Islet of Langerhans (tissue), 1 donor: ENCODE data around the genes ZBTB49 and CRMP1.

GRCh38 chr4:4267676-4268336, 19.8 kb upstream of the TMEM128 start:
- RRBS: no CpG with 5 or more reads among the region's 6 CpGs

DNA sequence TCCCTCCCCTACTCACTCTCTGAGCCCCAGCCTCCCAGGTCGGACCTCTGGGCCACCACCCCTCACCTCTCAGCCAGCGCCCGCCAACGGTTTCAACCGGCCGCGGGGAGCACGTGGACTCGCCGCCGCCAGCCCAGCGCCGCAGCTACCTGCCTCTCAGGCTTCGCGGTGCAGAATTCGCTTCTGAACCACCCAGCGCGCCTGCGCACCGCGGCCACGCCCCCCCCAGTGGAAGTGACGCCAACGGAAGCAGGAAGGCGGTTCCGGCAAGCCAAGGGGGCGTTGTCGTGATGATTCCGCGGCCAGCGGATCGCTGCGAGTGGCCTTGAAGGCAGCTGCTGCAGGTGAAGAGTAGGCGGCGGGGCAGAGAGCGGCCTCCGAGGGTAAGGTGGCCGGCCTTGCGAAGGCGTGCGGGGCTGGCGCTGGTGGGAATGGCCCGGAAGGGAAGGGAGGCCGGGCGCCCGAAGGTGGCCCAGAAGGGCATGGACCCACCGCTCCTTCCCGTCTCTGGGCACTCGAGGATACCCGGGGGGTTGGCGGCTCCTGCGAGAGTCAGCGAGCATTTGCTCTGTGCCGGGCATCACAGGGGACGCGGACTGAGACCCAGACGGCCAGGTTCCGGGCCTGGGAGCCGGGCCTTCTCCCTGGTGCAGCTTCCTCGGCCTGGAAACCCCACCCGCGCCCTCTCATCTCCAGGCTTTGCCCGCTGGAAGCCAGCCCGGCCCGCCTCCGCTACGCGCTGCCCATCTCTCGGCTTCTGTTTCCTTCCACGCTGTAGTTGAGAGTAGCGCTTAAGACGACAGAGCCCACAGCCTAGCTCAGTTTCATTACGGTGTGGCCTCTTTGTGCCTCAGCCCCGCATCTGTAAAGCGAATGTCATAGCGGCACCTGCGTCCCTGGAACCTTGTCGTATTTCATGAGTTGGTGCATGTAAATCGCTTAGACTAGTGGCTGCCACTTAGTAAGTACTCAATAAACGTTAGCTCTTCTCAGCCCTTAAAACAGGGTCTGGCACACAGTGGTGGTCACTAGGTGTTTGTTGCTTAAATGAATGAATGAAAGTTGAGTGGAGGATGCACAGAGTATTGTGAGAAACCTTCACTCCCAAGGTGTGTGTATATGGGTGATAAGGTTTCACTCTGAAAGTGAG, at the start of gene ZBTB49:
Gene ZBTB49, plus strand, starts transcription at position 282 of the 1,150 bp plus-strand sequence.
- RRBS: 4% methylated on average over 25 of the region's 80 CpGs

- RRBS: 54% methylated on average over 2 of the region's 11 CpGs
These were observed 1.6 kb downstream of the NSG1 start for GRCh38 chr4:4388420-4388961.

DNA sequence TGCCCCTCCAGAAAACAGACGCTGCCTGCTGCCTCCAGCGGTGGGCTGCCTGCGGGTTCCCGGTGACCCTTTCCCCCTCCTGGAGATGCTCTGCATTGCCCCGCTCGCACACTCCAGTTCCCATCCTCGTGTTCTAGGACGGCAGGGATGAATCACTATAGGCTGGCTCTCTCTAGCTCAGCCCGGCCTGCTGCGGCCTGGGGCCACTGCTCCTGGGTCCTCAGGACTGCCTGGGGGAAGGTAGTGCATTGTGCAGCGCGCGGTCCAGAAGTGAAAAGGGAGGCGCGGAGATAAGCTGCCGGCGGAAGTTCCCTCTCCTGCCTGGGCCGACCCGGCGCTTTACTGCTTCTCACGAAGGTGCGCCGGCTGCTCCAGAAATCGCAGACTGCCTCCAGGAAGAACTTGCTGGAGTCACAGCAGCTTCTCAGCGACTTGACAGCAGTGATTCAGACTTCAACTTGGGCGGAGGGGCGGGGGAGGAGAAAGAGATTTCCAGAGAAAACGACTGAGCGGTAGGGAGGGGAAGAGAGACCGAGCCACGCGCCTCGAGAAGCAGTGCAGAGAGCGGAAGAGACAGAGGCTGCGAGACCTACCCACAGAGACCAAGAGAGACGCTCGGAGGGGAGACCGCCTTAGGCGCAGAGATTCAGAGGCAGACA, 6.7 kb upstream of the MSX1 start:
- RRBS: no CpG with 5 or more reads among the region's 39 CpGs

DNA sequence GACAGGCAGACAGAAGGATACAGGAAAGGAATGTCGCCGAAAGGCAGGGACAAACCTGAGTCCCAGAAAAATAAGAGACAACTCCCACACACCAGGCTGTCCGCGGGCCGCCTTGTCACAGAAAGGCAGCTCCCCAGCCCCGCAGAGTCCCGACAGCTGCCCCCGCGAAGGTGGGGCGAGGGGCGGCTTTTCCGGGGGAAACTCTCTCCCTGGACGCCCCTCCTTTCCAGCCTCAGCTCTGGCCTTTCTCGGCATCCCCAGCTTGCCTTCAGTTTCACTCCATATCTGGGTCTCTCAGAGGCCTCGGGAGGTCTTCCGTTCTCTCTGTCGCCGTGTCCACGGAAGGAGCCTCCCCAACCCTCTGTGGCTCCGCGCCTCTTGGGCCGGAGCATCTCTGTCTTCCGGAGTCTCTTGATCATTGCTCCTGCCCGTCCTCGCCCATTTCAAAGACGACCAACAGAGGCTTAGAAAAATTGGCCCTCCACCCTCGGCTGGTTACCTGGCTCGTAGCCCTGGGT, 6.1 kb upstream of the MSX1 start:
- RRBS: no CpG with 5 or more reads among the region's 28 CpGs

- RRBS: no CpG with 5 or more reads among the region's 7 CpGs
These were observed 5.7 kb upstream of the MSX1 start for GRCh38 chr4:4853808-4854028.

GRCh38 chr4:4861134-4861546, 1.7 kb downstream of the MSX1 start:
- RRBS: 15% methylated on average over 11 of the region's 23 CpGs

DNA sequence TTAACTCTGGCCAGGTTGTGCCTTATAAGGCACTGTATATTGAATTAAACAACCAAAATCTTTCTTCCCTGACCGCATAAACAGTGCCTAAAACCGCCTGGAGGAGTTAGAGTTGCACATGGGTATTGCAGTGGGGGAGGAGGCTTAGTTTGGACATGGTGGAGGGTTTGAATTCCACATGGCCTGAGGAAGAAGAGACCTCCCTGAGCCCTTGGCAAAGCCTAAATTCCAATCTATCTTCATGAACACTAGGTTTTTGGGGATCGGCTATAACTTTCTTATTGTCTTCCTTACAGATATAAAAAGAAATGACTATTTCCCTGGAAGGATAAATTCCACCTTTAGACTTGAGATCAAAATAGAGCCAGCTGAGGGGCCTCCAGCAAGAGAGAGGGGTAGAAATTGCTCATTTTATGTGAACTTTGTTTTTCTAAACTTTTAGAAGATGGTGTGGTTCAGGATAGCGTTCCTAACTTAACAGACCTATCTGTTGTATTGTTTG, 289.6 kb downstream of the EVC2 start:
- RRBS: no CpG with 5 or more reads among the region's 4 CpGs

GRCh38 chr4:5811444-5812535, 81.1 kb downstream of the CRMP1 start:
- RRBS: 100% methylated on average over 1 of the region's 11 CpGs

DNA sequence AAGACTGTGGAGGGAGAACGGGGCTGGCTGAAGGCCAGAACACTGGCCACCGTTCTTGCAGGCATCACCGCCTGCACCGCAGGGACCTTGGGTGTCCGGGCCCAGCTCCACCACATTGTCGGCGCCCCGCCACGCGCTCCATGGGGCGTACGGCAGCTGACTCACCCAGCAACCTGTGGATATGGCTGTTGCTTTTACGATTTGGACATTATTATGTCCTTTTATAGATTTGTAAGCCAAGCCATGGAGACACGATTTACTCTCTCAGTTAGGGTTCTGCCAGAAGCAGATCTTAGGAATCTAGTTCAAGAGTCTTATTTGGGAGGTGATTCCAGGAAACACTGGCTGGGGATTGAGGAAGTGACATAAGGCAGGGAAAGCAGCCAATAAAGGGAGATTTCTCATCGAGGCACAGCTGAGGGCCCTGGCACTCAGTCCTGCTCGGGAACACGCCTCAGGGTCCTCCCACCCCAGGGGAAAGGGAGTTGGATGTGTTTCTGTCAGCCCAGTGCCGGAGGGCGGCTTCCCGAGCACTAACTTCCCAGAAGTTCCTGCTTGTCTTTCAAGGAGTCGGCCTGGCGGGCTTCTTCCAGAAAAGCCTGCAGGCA, 53.0 kb downstream of the CRMP1 start:
- RRBS: no CpG with 5 or more reads among the region's 22 CpGs

DNA sequence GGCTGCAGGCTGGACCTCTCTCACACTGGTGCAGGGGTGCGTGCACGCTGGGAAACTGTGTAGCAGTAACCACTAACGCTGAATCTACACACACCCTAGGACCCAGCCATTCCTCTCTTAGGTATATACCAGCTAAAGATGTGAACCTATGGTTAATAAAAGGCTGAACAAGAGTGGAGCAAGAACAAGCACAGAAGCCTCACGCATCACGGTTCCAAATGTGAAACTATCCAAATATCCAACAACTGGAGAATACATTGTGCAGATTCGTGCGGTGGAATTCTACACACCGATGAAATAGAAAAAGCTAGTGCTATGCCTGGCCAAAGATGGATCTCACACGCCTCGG, 48.2 kb downstream of the CRMP1 start:
- RRBS: no CpG with 5 or more reads among the region's 10 CpGs

GRCh38 chr4:5887079-5888006, 5.5 kb downstream of the CRMP1 start:
- RRBS: 4% methylated on average over 17 of the region's 54 CpGs

DNA sequence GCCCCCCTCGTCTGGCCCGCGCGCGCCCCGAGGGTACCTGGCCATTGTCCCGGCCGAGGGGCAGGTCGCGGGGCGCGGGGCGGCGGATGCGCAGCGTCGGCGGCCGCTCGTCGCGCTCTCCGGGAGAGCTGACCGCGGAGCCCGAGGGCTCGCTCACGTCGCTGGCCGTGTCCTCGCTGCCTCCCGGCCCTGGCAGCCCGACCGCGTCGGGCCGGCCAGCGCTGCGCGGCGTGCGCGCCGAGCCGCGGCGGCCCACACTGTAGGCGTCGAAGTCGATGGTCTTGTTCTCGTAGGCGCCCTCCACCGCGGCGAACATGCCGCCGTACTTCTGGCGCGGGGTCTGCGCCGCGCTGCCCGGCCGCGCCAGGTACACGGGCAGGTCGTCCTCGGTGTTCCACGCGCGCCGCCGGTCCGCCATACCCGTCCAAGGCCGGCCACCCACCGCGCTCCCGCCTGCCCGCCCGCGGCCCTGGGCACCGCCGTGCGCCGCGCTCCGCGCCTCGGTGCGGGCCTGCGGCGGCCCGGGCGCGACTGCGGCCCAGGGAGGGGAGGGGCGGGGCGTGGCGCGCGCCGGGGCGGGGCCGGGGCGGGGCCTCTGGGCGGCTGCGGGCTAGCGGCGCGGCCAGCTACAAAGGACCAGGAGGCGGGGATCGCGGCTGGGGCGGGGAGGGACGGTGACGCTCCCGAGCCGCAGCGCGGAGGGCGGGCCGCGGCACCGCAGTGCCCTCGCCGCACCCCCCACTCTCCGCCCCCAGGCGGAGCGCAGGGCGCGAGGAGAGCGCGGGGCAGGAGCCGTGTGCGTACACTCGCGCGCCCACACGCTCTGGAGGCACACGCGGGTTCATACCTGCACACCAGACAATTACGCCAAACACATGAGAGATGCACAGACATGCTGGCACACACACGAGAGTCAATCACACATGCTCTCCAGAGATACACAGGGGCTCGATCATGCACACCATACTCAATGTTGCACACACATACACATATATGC, at the start of gene CRMP1:
Gene CRMP1, minus strand, starts transcription at position 535 of the 997 bp plus-strand sequence.
- RRBS: 3% methylated on average over 67 of the region's 145 CpGs

DNA sequence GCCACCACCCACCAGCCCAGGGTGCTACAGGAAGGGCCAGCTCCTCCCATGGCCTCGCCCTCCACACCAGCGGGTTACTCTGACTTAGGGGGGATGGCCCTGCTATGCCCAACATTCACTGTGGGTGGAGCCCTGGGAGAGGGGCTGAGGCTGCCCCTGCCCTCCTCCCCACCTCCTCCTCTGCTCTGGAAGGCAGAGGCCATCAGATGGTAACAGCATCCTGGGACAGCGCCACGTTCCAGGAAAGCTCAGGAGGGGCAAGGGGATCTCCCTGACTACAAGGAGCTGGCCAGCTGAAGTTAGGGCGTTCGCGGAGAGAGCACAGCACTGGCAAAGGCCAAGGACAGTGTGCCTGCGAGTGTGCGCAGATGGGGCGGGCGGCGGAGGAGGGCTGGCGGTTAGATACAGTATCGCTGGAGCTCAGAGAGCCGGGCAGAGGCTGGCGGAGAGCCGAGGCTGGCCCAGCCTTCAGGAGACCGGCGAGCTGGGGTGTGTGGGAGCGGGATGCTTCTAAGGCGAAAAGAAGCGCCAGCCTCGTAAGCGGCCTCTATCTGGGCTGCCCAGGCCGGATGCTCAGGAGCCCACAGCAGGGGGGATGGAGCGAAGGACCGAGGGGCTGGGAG, 1.4 kb downstream of the JAKMIP1 start:
- RRBS: 9% methylated on average over 9 of the region's 27 CpGs

DNA sequence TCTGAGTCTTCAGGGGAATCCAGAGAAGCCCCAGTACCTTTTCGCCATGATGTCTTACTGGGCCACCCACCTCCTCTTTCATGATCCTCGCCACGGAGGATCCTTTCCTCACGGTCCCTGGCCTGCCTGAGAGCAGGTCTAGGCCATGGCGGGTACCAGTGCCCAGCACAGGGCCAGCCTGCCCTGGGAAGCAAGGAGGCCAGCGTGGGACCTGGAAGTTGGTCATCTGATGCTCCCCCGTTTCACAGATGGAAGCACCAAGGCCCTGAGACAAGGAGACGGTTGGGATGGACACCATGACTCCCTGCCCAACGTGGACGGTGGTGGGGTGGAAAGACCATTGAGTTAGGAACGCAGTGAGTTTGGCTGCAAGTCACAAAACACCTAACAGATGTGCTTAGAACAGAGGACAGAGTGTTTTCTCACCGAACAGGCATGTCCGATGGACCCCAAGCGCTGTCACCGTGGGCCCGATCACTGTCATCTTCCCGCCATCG, 21.7 kb upstream of the MRFAP1 start:
- RRBS: no CpG with 5 or more reads among the region's 18 CpGs

DNA sequence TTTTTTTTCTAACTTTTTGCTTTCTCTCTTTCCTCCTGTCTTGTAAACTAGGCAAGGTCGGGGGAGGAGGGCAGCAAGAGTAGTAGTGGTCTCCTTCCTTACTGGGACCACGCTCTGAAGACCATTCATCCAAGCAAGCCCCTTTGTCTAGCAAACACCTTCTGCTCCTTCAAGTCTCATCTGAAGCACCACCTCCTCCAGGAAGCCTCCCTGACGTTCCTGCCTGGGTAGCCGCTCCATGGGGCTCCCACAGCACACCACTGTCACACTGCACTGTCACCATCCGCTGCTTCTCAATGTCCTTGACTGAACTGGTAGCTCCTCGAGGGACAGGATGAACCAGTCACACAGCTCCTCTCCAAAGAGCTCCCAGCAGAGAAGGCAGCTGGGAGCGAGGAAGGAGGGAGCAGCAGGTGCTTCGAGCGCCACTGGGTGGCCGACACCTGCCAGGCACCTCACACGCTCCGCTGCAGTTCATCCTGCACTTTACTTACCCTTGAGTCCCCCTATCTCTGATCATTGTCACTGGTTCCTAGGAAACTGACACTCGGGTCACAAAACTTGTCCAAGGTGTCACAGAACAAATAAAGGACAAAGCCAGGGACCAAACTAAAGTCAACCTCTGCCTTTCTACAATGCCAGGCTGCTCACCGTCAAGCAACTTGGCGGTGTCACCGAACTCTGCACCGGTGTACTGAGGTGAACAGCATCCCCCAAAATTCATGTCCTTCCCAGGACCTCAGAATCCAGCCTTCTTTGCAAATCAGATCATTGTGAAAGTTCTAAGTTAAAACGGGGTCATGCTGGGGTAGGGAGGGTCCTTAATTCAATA, 5.7 kb upstream of the S100P start:
- RRBS: no CpG with 5 or more reads among the region's 18 CpGs

DNA sequence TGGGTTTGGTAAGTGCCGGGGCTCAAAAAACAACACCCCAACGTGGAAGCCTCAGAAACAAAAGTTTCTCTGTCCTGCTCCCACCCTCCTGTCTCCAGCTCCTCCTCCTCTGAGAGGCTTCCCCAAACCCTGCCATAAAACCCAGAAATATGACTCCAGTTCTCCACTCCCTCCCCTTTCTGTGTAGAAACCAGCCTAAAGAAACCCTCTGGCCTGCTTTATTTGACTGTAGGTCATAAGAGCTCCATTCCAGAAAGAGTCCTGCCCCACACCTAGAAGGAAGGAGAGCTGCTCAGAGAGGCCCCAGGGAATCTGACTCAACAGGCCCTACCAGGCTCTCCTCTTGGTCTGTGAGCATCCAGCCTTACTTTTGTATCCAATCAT, 886 bp upstream of the S100P start:
- RRBS: no CpG with 5 or more reads among the region's 2 CpGs

DNA sequence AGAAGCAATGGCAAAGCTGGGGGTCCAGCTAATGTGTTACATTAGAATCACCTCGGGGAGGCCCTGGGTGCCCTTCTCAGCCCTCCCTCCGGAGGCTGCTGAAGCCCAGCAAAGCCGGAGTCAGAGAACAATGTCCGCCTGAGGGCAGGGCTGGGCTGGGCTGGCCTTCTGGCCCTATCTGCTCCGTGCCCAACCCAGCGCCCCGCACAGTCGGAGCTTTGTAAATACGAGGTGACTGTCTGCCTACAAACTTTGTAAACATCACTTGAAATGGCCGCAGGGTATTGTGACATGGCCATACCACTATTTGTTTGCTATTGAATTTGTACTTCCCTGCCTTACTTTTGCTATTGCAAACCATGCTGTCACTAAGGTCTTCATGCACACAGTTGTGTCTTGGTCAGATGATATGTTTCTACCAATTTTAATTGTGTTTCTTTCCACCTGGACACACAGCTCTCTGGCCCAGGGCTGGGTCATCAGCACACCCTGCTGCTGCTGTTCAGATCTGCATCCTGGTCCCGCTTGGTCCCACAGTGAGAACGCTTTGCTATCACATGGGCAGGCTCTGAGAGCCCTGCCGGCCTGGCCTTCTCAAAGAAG, 2.1 kb downstream of the S100P start:
- RRBS: no CpG with 5 or more reads among the region's 13 CpGs

- RRBS: no CpG with 5 or more reads among the region's 1 CpG
These were observed 27.3 kb upstream of the KIAA0232 start for GRCh38 chr4:6755353-6755542.

DNA sequence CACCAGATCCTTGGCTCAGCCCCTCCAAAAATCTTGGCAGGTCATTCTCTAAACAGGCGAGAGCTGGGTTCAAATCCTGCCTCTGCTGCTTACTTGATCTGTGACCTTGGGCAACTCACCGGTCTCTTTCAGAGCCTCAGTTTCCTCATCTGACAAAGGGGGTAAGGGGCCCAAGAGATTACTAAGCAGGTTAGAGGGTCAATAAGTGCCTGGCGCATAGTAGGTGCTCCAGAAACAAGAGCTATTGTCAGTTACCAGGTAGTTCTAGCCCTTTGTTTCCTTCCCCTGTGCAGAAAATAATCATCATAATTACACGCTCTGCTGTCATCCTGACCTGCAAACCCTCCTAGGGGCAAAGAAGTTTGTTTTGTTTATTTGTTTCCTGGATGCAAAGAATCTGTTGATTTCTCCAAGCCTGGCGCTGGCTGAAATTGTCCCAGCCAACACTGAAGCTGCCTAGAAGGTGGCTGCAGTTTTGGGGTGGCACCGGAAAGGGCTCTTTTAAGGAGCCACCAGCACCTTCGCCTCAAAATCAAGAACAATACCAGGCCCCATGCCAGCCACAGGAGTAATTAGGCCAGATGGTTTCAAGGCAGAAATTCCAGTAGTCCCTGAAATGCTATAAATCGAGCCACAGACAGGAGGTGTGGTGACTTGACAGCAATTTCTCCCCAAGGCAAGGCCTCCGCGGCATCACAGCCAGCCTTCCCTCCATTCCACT, 10.2 kb upstream of the KIAA0232 start:
- RRBS: no CpG with 5 or more reads among the region's 10 CpGs